Thoracic aorta endothelial cell (primary cell): ENCODE results near the gene CNPY1.

DNA sequence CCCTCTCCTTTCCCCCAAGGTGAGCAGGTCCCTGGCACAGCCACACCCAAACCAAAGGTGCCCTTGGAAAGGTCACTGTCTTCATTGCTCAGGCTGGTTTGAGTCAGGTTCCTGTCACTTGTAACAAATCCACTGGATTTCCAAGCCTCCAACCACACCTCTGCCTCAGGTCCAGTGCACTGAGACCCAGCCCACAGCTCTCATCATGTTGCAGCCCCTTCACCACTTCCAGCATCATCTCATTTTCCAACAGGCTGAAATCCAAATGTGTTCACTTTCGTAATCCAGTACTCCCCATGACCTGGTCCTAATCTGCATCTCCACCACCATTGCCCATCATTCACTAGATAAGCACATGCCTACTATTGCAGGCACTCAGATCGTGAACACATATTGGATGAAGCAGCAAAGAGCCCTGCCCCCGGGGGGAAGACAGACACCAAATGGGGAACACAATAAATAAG lies 76.2 kb upstream of the INSIG1 start:
- CAGE, long polyA plus RNA, result no peak

- CAGE, long polyA plus RNA, result no peak
These were observed 14.9 kb upstream of the INSIG1 start for GRCh38 chr7:155282772-155283148.

- CAGE, long polyA plus RNA, result no peak
These were observed 519 bp downstream of the INSIG1 start for GRCh38 chr7:155298107-155298687.

DNA sequence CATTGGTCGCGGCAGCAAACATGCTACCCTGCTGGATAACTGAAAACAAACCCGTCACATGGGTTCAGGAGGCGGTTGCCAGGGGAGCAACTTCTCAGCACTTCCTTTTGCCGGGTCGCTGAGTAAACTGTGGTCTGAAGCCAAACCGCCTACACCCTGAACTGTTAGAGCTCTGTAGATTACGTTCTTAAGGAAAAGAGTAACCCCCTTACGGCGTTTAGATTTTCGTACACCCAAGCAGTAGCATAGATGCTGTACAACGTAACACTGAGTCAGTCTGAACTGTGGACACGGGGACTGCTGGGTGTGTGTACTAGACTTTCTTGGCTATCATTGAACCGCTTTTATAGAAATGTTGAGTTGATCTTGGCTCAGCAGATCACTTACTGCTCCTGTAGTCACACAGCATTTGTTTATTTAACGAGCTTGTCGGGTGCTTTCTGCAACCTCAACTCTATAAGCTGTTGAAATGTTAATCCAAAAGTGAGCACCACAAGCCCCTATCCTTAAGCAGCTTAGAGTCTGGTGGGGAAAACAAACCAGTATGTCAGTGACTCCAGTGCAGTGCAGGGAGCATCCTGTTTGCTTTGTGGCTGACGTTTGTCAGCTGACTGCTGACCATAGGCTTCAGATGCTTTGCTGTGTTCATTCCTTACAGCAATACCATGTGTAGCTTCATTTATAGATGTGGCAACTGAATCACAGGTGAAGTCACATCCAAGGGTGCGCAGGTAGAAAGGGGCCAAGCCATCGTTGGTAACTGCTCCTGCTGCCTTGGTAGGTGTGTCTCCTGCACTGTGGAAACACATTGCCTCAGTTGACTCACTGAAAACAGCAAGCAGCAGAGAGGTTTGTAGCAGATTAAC lies 1.6 kb downstream of the INSIG1 start:
- CAGE, long polyA plus RNA, result no peak

DNA sequence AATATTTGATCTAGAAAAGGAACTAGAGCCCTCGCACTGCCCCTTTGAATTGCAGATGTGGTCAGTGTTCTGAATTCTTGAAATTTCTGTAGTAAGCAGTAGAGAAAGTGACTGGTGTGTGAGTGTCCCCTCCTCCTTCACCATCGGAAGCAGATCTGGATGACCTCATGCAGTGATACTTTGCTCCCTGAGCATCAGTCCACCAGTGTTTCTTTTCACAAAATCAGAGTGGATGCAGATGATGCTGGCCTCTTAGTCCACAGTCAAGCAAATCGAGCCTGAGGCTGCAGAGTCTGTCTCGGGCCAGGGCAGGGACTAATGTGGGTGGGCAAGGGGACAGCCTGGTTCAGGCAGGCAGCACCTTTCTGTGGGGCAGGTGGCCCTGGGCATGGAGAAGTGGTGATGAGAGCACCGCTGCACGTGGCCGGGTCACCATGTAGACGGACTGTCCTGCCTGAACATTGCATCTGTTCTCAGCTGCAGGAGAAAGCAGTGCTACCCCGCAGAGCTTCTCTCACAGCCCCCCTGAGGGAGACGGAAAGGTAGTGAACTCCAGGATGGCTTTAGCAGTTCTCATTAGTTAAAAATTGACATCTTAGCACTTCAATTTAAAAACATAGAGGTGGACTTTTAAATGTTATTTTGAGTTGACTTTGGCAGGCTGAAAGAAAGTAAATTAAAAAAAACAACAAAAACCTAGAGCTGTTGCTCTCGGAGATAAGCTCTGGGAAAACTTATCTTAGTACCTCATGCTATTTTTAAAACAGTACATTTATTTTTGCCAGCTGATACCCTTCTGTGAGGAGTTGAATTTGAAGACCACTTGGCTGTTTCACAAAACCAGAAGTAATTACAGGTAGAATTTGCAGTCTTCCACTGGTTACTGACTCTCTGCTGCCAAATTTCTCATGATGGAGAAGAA lies 5.6 kb downstream of the INSIG1 start:
- CAGE, long polyA plus RNA, result no peak

GRCh38 chr7:155546426-155546993 lies at the start of gene CNPY1:
Gene CNPY1 (minus strand): TSS chr7:155546559.
- CAGE, long polyA plus RNA, result no peak

DNA sequence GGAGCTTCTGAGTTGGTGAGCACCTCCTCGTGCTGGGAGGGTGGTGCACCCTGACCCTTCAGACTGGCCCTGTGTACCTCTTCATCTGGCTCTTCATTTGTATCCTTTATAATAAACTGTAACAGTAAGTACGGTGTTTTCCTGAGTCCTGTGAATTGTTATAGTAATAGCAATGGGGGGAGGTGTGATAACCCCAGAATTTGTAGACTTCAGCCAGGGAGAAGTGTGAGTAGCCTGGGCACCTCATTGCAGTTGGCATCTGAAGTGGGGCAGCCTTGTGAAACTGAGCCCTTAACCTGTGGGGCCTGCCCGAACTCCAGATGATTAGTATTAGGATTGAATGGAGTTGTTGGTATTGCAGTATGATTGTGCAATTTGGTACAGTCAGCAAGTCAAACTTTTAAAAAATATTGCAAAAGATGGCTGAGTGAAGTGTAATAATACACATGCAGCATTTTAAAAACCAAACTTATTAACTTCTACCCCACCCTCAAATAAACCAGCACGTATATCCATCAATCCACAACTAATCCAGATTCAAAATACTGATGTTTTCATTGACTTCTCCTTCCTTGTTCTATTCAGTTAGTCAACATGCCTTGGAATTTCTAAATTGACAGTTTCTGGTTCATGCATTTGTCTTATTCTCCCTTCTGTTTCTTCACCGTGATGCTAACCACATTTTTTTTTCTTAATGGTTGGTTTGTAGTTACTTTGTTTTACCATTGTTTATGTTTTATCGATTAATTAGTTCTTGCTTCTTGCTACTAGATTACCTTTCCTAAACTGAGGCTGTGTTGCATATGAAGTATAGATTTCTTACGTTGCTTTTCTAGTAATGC lies 9.4 kb downstream of the RBM33 start:
- CAGE, long polyA plus RNA, result no peak

GRCh38 chr7:156639529-156640353 lies 833 bp upstream of the RNF32 start:
- CAGE, long polyA plus RNA, result no peak

DNA sequence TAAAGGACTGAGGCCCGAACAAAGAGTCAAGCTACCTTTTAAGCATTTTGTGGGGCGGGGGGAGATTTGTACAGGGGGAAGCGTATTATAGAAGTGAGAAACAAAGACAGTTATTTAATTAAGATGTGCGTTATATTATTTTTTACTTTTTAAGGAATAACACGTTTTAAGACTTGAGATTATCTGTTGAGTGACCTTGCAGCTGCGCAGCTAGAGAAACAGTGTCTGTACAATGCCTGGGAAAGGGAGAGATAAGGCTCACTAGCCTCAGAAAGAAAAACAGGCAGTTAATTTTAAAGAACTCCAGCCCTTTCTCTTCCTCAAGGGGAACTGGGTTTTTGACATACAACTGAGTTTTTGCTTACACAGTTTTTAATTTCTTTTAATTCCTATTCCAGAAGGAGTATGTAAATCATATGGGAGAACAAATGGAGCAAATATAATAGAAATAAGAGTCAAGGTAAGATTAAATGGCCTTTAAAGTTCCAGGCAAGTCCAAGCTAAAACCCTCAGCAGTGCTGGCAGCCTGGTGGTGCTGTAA lies 50.6 kb downstream of the LMBR1 start:
- CAGE, long polyA plus RNA, result no peak

GRCh38 chr7:157039390-157039703 lies 28.9 kb upstream of the MNX1 start:
- CAGE, long polyA plus RNA, result no peak

DNA sequence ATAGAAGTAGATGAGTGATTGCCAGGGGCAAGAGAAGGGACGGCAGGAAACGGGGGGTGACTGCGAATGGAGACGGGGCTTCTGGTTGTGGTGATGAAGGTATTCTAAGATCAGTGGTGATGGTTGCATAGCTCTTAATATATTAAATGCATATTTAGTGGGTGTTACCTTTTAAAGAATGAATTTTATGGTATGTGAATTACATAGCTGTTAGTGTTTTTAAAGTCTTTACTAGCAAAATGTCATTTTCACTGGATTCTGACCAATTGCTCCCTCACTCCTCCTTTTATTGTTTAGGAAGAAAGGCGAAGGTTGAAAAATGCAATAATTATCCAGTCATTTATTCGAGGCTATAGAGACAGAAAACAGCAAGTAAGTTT lies 30.0 kb downstream of the UBE3C start:
- CAGE, long polyA plus RNA, result no peak

GRCh38 chr7:157194146-157194931 lies 55.6 kb downstream of the UBE3C start:
- CAGE, long polyA plus RNA, result no peak

- CAGE, long polyA plus RNA, result no peak
These were observed 69.1 kb upstream of the DNAJB6 start for GRCh38 chr7:157267388-157268435.

- CAGE, long polyA plus RNA, result no peak
These were observed 57.4 kb upstream of the DNAJB6 start for GRCh38 chr7:157278932-157280321.

- CAGE, long polyA plus RNA, result no peak
These were observed 43.8 kb upstream of the DNAJB6 start for GRCh38 chr7:157292565-157293847.

DNA sequence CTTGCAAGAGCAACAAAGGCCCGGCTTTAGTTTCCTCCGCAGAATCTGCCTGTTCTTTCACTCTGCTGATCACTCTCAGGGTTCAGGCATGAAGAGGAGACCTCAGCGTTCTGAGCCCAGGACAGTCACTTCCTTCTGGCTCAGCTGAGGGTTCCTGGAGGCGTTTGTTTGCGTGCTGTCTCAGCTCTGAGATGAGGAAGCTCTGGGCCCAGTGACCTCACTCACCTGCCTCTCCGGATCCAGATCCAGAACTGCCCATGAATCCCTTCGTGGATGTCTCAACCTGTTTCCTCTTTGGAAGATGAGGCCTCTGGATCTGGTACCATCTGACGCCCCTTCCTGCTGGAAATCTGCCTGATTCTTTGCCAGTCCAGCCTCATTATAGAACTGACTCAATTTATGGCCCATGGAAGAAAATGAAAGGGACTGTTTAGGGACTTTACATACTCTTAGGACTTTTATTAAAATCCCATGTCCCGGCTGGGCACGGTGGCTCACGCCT lies 18.4 kb upstream of the DNAJB6 start:
- CAGE, long polyA plus RNA, result no peak

DNA sequence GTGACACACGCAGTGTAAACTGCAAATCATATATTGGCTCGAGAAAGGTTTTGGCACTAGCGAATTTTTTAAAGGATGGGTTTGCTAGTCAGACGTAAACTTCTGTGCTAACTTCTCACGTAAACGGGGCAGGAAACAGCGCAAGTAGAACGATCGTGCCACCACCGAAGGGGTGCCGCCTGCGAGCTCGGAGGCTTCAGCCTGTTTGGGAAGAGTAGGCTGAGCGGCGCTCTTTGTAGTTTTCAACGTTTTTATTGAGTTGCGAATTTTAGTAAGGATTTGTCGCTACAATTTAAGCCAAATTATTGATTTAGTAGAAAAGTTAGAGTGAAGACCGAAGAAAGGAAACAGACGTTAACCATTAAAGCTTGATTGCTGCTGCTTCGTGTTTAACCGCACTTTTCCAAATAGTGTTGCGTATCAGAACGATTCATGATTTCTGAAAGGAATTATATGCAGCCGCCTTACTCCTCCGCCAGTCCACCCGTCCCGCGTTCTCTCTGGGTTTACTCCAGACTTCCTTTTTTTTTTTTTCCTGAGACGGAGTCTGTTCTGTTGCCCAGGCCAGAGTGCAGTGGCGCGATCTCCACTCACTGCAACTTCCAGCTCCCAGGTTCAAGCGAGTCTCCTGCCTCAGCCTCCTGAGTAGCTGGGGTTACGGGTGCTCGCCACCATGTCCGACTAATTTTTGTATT lies 1.2 kb downstream of the DNAJB6 start:
- CAGE, long polyA plus RNA, result no peak

GRCh38 chr7:157352309-157352769 lies 15.5 kb downstream of the DNAJB6 start:
- CAGE, long polyA plus RNA, result no peak

DNA sequence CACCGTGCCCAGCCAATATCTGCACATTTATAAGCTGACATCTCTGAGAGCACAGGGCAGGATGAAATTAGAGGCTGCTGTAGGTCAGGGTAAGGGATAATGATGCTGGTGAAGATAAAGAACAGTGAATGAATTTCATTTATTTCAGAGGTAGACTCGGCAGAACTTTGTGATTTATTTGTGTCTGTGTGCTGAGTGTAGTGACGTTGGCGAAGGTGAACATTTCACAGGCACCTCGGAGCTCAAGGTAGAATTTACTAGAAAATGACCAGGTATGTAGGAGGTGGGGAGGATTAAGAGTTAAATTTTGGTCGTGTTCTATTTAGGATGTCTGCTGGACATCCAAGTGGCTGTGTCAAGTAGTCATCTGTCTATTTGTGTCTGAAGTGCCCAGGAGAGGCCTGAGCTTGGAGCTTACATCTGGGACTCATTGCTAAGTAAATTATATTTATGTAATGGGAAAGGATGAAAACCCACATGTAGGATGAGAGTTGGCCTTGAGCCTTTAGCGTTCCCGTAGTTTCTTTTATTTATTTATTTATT lies 17.9 kb downstream of the DNAJB6 start:
- CAGE, long polyA plus RNA, result no peak

GRCh38 chr7:157374507-157375006 lies 37.8 kb downstream of the DNAJB6 start:
- CAGE, long polyA plus RNA, result no peak